ENCODE results near the gene SYCE1L.

- PRO-cap, 3 experiments = no peak in any of the 3 experiments
- RAMPAGE, long total RNA, 2 experiments = no peak in any of the 2 experiments
- RRBS = 84% methylated on average over 5 of the region's 31 CpGs
Observed at GRCh38 chr16:74724320-74725460, 24.0 kb upstream of the MLKL start.

GRCh38 chr16:74736645-74737219 is 36.1 kb upstream of the MLKL start:
- PRO-cap, 3 experiments = peak in 2 of 3 experiments; most common plus-strand start chr16:74736848 (in 2)
- RAMPAGE, long total RNA, 2 experiments = no peak in any of the 2 experiments
- RRBS = no CpG with 5 or more reads among the region's 10 CpGs

DNA sequence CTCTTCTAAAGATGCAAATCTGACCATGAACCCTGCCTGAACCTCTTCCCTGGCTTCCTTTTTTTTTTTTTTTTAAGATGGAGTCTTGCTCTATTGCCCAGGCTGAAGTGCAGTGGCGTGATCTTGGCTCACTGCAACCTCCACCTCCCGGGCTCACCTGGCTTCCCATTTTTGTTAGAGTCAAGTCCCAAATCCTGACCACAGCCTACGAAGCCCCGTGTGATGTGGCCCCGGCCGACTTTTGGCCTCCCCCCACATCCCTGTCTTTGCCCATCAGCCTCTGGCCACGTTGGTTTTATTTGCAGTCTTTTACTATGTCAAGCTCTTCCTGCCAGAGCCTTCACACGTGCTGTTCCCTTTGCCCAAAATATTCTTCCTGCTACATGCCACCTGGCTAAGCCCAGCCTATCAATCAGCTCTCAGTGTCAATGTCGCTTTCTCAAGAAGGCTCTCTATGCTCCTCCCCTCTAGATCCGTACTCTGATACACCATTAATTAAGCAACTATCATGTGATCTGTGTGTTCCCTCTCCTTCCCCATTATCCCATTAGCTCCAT is 2.6 kb downstream of the FA2H start:
- PRO-cap, 3 experiments = no peak in any of the 3 experiments
- RAMPAGE, long total RNA, 2 experiments = no peak in any of the 2 experiments
- RRBS = 91% methylated on average over 4 of the region's 10 CpGs

GRCh38 chr16:74917874-74918250 is 67.1 kb downstream of the WDR59 start:
- PRO-cap, 3 experiments = no peak in any of the 3 experiments
- RAMPAGE, long total RNA, 2 experiments = no peak in any of the 2 experiments
- RRBS = no CpG with 5 or more reads among the region's 5 CpGs

DNA sequence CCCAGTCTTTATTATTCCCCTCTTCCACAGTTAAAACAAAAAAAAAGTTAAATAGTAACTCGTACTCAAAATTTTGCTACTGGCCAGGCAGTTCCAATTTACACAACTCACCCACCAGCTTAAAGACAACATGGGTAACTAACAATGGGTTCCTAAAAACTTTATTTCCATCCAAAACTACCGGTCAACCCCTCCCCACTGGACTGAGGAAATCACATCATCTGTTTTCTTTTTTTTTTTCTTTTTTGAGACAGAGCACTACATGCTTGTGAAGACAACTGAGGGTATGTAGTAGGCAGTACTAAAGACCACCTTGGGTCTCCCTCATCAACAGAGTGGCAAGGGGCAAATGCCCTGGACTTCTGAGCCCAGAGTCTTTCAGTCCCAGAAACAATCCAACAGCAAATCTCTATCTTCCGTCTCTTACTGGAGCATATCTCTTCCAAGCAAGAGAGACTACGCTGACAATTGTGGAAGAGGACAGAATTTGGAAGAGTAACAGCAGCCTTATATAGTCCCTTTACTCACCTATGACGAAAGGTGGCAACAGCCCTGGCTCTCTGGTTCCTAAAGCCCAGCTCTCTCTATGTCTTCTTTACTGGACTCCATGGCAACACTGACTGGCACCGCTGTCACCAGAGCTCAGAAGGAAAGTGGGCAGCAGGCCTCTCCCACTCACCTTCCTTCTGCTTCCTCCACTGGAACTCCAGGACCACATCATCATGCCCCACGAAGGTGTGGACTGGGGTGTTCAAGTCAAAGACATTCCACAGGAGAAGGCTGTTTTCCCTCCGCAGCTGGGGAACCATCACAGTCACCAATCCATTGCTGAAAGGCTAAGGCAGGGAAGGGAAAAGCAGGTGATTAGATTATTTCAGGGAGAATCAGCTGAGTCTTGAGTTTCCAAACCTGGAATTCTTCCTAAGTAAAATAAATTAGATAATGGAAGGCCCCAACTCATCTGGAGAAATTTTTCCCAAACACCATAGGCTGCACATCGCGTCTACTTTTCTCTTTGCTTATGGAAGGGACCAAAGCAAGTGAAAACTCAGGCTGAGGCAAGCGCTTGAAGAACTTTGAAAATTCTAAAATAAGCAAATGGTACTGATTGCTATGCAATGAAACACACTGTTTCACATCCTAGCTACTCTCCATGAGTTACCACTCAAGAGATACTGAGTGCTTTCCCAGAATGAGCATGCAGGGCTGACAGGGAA is 63.2 kb downstream of the WDR59 start:
- PRO-cap, 3 experiments = no peak in any of the 3 experiments
- RAMPAGE, long total RNA, 2 experiments = no peak in any of the 2 experiments
- RRBS = no CpG with 5 or more reads among the region's 11 CpGs

GRCh38 chr16:74965481-74966237 is 19.3 kb downstream of the WDR59 start:
- PRO-cap, 3 experiments = no peak in any of the 3 experiments
- RAMPAGE, long total RNA, 2 experiments = no peak in any of the 2 experiments
- RRBS = no CpG with 5 or more reads among the region's 9 CpGs

DNA sequence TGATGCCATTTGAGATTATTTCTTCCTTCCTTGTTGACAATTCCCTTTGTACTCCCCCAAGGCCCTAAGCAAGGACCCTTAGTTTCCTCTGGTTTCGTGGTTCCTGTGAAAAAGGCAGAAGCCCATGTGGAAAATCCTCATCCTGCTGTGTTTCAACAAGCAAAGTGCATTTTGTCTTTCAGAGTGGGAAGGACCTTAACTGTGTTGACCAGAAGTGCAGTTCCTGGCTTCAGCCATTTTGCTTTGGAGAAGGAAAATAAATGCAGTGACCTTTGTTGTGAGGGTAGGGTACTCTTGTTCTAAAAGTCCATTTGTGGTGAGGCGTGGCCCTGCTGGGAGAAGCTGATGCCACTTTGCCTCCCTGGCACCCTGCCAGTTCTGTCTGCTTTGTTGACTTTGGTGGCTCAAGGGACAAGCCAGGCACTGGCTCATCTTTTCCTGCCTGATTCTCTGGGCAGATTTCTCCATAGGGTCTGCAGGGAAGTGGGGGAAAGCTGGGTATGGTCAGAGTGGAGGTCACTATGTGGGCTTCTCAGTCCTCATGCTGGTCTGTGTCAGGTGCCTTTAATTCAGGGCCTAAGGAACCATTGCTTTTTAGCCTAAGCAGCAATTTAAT is 55.3 kb downstream of the ZNRF1 start:
- PRO-cap, 3 experiments = no peak in any of the 3 experiments
- RAMPAGE, long total RNA, 2 experiments = no peak in any of the 2 experiments
- RRBS = no CpG with 5 or more reads among the region's 2 CpGs

GRCh38 chr16:75222180-75222918 is 3.6 kb downstream of the CTRB1 start:
- PRO-cap, 3 experiments = peak in 2 of 3 experiments; most common plus-strand start chr16:75222612 (in 1)
- RAMPAGE, long total RNA, 2 experiments = no peak in any of the 2 experiments
- RRBS = 56% methylated on average over 4 of the region's 23 CpGs

DNA sequence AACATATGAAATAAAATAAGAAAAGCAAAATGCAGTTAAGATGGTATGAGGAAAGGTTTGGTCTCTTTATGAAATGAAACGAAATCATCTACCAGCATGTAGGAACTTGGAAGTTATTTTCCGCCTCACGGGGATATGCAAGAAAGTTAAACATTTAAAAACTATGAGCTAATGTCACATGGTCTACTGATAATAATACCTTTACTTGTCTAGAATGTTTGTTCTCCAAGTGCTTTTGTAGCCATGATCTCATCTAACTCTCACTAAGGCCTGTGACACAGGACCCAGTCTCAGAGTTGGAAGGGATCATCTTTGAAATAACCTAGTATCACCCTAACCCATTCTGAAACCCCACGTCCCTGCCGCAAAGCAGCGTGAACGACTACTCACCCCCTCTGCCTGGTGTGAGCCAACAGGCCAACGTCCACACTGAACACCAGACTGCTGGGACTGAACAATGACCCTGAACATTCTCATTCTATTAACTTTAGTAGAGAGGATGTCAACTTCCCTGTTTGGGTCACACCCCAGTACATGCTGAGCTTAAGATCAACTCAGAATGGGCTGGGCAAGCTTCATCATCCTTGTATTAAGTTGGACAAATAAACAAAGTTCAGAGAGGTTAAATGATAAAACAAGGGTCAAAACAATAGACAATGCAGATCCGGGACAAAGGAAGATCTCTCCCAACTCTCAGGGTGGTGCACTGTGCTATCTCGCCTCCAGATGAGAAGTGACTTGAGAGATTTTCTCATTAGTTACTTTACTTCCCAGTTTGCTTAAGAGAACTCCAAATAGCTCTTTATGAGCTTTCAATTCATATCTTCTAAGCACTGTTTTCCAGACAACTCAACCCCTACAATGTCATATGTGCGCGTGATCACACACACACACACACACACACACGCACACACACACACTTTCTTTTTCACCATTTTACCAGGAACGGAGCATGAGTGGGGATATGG is 54.9 kb upstream of the BCAR1 start:
- PRO-cap, 3 experiments = peak in 2 of 3 experiments; most common minus-strand start position 452 of the sequence (in 1)
- RAMPAGE, long total RNA, 2 experiments = no peak in any of the 2 experiments
- RRBS = no CpG with 5 or more reads among the region's 14 CpGs

DNA sequence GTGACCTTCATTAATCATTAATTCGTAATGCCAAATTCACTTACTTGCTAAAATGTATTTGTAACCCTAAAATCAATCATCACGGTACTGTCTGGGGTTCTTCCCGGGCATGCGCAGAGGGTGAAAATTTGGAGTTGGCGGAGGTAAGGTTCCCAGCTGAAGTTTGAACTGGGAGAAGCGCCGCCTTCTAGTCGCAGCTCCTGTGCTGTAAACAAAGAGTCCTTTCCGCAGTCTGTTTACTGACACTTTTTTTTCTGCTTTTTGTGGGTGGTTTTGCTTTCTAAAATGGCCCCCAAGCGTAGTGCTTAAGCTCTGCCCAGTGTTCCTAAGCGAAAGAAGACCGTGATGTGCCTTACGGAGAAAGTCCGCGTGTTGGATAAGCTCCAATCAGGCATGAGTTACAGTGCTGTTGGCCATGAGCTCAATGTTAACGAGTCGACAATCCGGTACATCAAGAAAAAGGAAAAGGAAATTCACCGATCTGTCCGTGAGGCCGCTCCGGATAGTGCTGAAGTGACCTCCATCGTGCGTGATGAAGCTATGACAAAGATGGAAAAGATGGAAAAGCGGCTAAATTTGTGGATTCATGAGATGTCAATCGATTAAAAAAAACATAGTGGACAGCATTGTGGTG is 496 bp upstream of the CFDP1 start:
- PRO-cap, 3 experiments = peak in 3 of 3 experiments; most common plus-strand start position 155 of the sequence (in 3); most common minus-strand start position 327 of the sequence (in 3)
- RAMPAGE, long total RNA, 2 experiments = start-site peak on the plus strand in 2 of 2 experiments, centred at positions 116 to 409 of the sequence, 17 to 31 reads per replicate
- RRBS = 0% methylated on average over 2 of the region's 26 CpGs

DNA sequence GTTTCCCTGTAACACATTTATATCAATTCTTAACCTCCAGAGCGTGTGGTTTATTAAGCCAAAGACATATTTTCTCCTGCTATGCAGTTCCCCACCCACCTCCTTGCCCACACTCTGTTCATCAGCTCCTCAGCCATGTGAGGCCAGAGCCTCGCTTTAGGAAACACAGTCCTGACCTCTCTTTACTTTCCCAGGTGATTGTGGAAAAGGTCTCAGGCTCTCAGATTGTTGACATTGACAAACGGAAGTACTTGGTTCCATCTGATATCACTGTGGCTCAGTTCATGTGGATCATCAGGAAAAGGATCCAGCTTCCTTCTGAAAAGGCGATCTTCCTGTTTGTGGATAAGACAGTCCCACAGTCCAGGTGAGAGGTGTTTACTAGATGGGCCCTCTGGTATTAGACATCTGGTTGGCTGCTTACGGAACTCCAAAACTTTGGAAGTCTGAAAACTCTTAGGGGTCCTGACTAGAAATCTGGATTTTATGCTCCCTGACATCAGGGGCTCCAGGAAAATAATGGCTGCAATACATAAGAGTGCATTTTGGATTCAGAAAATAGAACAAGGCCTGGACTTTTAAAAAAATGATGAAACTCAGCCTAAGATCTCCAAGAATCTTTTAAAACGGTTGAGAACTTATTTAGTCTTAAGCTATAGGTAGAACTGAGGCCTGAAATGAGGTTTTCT is 1.8 kb downstream of the GABARAPL2 start:
- PRO-cap, 3 experiments = no peak in any of the 3 experiments
- RAMPAGE, long total RNA, 2 experiments = no peak in any of the 2 experiments
- RRBS = no CpG with 5 or more reads among the region's 6 CpGs

- PRO-cap, 3 experiments = no peak in any of the 3 experiments
- RAMPAGE, long total RNA, 2 experiments = no peak in any of the 2 experiments
- RRBS = no CpG with 5 or more reads among the region's 5 CpGs
Observed at GRCh38 chr16:75627280-75628247, 4.5 kb upstream of the ADAT1 start.

DNA sequence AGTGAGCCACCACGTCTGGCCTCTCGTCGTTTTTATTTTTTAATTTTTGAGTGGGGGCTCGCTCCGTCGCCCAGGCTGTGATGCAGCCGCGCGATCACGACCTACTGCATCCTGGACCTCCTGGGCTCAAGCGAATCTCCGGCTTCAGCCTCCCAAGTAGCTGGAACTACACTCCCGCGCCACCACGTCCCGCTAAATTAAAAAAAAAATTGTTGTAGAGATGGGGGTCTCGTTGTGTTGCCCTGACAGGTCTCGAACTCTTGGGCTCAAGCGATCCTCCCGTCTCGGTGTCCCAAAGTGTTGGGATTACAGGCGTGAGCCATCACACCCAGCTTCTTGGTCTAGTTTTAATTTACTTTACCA is 1.2 kb downstream of the TERF2IP start:
- PRO-cap, 3 experiments = no peak in any of the 3 experiments
- RAMPAGE, long total RNA, 2 experiments = no peak in any of the 2 experiments
- RRBS = no CpG with 5 or more reads among the region's 22 CpGs

GRCh38 chr16:76023028-76023301 is 254.2 kb upstream of the CNTNAP4 start:
- PRO-cap, 3 experiments = no peak in any of the 3 experiments
- RAMPAGE, long total RNA, 2 experiments = no peak in any of the 2 experiments

DNA sequence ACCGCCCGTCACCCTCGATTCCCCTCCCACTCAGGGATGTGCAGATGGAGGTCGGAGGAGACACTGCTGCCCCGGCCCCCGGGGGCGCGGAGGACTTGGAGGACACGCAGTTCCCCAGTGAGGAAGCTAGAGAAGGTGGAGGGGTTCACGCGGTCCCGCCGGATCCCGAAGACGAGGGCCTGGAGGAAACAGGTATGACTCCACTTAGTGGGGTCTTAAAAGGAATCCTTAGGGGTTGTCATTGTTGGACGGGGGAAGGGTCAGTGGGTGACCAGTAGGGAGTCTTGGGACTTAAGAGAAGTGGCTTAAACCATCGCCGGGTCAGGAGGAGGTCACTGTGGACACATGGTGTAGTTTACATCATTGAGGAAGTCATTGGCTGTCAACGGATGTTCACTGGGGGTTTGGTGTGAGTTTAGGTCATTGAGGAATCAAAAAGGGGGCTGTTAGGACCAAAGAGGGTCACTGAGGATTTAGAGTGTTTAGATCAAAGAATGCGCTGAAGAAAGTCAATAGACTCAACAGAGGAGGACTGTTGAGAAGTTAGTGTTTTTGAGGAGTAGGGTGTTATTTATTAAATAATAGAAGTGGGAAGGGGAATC is 553 bp downstream of the MON1B start:
- PRO-cap, 3 experiments = no peak in any of the 3 experiments
- RAMPAGE, long total RNA, 2 experiments = no peak in any of the 2 experiments
- RRBS = under 1% methylated on average over 8 of the region's 20 CpGs

GRCh38 chr16:77199233-77199592 is at the start of gene SYCE1L:
Gene SYCE1L (plus strand): TSS chr16:77199408.
- PRO-cap, 3 experiments = peak in 3 of 3 experiments; most common plus-strand start chr16:77199444 (in 3); most common minus-strand start chr16:77199306 (in 2)
- RAMPAGE, long total RNA, 2 experiments = start-site peak on the plus strand in 1 of 2 experiments, at chr16:77199428-77199447 at its widest, 198 reads per replicate; start-site peak on the minus strand in 1 of 2 experiments, at chr16:77199281-77199372 at its widest, 12 reads per replicate
- RRBS = no CpG with 5 or more reads among the region's 18 CpGs

DNA sequence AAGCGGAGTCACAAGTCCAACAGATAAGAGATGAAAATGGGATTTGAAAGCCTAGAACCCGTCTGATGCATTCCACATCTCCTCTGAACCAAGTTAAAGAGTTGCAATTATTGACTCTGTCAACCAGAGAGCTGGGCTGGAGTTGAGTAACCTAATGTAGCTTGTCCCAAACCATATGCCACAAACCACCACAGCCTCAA is 81.5 kb upstream of the NUDT7 start:
- PRO-cap, 3 experiments = no peak in any of the 3 experiments
- RAMPAGE, long total RNA, 2 experiments = no peak in any of the 2 experiments
- RRBS = no CpG with 5 or more reads among the region's 2 CpGs

DNA sequence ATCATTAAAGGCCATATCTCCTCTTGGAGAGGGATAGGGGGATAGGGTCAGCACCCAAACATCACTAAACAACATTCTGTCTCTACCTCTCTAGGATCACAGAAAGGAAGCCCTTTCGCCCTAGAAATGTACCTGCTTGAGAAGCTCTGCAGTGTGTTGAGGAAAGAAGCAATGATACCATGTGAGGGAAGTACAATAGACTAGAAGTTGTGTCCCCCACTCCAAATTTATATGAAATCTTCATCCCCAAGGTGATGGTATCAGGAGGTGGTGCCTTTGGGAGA is 13.2 kb upstream of the VAT1L start:
- PRO-cap, 3 experiments = no peak in any of the 3 experiments
- RAMPAGE, long total RNA, 2 experiments = no peak in any of the 2 experiments
- RRBS = no CpG with 5 or more reads among the region's 1 CpG

- PRO-cap, 3 experiments = no peak in any of the 3 experiments
- RAMPAGE, long total RNA, 2 experiments = no peak in any of the 2 experiments
- RRBS = no CpG with 5 or more reads among the region's 16 CpGs
Observed at GRCh38 chr16:77788040-77788410, 339 bp upstream of the VAT1L start.

- PRO-cap, 3 experiments = no peak in any of the 3 experiments
- RAMPAGE, long total RNA, 2 experiments = no peak in any of the 2 experiments
- RRBS = no CpG with 5 or more reads among the region's 7 CpGs
Observed at GRCh38 chr16:78177869-78178528, 78.5 kb downstream of the WWOX start.